ENCODE measurements around a stretch of chr12.

GRCh38 chr12:79935650-79936207 is 832 bp upstream of the PPP1R12A start:
- PRO-cap, result bidirectional peak, plus-strand start at chr12:79935913, minus-strand start at chr12:79935820

GRCh38 chr12:80053036-80053416 is 46.3 kb upstream of the OTOGL start:
- PRO-cap, result no peak

GRCh38 chr12:80513322-80513588 is 69.2 kb downstream of the PTPRQ start:
- PRO-cap, result no peak

GRCh38 chr12:80777623-80778763 is 61.3 kb downstream of the MYF5 start:
- PRO-cap, result no peak

GRCh38 chr12:81297534-81298063 is 219.7 kb downstream of the ACSS3 start:
- PRO-cap, result no peak

- PRO-cap, result no peak
These were observed 110.2 kb downstream of the METTL25 start for GRCh38 chr12:82468417-82468974.

DNA sequence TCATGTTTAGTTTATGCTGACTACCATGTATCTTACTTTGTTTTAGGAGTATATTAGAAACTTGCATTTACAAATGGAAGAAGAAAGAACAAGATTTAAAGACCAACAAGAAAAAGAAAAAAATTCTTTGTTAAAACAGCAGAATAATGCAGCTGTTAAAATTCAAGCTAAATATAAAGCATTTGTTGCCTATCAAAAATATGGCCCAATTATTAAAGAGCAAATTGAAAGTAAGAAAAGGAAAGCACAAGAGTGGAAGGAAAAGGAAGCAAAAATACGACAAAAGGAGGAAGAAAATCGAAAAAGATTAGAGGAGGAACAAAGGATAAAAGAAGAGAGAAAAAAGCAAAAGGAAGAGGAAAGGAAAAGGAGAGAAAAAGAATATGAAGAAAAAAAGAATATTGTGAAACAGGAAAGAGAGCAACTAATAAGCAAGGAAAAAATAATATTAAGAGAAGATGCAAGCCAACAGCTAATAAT is 19.4 kb downstream of the LRRIQ1 start:
- PRO-cap, result no peak

DNA sequence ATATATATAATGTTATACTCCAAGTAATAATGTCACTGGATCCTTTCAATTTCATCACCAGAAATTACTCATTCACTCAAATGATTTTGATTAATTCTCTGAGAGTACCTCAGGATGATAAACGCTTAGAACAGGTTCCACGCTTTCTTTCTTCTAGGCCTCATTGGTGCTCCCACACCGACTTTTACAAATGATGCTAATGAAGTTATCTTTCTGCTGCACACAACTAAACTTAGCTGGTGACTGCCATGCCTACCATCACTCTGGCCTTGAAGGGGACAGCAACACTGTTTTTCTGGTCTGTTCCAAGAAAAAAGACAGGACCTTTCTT is 100.1 kb downstream of the RASSF9 start:
- PRO-cap, result no peak

GRCh38 chr12:85805284-85806063 is 30.7 kb downstream of the RASSF9 start:
- PRO-cap, result unidirectional peak, minus-strand start at chr12:85805775

DNA sequence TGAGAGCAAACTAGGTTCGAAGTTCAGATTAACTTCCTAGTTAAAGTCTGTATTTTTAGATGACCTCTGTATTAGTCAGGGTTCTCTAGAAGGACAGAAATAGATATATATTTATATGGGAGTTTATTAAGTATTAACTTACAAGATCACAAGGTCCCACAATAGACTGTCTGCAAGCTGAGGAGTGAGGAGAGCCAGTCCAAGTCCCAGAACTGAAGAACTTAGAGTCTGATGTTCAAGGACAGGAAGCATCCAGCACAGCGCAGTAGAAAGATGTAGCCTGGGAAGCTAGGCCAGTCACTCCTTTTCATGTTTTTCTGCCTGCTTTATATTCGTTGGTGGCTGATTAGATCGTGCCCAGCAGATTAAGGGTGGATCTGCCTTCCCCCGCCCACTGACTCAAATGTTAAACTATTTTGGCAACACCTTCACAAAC is 223.1 kb downstream of the C12orf50 start:
- PRO-cap, result no peak

DNA sequence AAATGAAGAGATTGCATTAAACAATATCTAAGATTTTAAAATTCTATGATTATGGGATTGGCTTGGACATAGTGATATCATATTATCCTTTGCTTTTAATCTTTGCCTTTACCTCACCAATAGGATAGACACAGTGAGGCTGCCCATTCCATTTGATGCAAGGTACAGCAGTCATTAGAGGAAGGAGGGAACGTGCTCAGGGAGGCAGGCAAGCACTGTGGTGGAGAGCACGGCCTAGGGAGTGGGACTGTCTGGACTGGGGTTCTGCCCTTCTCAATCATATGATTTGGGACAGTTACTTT is 154.9 kb downstream of the KITLG start:
- PRO-cap, result no peak

GRCh38 chr12:89160492-89161206 is 191.7 kb downstream of the DUSP6 start:
- PRO-cap, result no peak

DNA sequence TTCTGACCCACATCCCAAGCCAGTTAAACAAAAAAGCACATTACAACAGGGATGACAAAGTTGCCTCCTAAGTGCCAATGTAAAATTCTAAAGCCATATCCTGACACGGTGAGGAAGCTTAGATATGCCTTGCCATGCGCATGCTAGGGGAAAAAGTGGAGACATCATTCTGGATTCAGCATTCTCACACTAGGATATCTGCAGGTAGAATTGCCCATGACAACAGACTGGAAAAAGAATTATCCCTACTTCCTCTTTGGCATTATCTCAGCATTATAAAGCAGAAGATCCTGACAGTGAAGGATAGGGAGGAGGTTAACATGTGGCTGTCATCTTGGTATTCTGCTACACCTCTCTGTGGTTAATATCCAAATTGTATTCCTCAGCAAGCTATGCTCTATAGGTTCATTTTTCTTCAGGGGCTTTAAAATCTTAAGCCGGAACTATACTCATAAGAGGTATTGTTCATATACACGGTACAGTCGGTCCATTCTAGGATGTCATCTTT is 4.9 kb downstream of the DUSP6 start:
- PRO-cap, result no peak

DNA sequence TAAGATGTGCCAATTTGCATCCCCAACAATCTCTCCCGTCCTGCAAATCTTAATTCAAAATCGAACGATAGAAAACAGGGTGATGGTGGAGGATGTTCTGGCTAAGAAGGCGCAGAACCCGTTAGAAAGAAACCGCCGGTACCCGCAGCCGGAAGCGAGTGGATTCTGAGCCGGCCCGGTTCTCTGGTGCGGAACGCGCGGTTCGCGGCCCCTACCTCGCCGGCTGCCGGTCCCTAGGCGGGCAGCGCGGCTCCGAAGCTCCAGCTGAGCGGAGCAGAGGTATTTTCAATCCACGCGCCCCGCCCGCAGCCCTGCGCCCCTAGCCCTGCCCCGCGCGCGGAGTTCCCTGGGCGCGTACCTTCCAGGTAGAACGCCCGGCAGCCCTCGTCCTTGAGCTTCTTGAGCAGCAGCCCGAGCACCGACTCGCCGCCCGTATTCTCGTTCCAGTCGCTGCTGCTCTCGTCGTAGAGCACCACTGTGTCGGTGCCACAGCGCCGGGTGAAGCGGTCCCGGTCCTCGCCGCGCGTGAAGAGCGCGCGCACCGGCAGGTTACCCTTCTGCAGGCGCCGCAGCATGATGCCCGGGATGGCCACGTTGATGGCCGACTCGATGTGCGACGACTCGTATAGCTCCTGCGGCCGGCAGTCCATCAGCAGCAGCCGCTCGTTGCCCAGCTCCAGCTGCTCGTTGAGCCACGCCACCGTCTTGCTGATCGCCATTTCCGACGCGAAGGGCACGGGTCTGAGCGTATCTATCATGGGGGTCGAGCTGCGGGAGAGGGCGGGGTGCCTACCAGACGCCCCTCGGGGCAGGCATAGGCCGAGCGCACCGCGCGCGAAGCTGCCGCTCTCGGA is 792 bp downstream of the DUSP6 start:
- PRO-cap, result no peak

DNA sequence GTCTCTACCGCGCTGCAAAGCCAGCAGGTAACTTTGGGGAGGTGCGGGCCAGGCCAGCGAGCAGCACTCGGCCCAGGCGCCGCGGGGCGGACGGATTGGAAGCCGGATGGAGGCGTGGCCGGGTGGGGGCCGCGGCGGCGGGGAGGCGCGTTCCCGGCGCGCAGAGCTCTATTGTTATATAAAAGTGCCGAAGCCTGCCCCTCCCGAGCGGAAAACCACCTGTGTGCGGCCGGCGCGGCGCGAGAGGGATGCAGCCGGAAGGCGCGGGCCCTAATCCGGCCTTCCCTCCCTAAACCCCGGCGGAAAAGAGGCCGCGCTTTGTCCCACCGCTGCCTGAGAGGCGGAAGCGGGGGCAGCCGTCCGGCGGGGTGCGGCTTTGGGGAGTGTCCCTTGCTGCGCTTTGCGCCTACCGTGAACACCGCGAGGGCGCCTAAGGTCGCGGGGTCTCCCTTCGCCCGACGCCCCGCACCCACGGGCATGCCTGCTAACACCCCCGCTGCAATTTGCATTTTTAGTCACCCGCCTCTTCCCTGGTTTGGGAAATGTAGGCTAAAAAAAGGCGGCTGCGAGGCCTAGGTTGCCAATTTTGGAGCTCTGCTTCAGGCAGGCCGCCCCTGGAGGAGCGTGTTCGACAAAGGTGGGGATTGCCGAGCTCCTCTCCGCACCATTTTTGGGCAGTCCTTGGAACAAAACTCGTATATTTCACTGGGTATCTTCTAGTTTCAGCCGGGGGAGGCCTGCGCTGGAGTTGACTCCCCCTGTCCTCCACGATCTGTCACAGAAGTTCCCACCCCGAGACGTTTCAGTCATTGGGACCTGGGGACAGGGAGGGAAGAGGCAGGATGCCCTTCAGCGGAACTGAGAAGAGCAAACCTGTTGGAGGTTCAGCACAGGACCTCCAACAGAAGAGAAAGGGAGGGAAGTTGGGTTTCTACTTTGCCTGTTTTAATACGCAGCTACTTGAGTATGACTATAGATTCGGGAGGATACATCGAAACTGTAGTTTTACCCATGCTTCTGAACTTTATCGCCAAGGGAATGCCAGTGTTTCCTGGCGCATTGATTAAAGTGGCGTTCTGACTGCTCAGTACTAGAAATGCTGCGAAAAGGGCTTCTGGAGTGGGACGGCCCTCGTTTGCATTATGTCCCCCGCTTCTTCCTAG is 2.0 kb upstream of the DUSP6 start:
- PRO-cap, result bidirectional peak, plus-strand start at position 210 of the sequence, minus-strand start at position 97 of the sequence; bidirectional peak, plus-strand start at position 634 of the sequence, minus-strand start at position 298 of the sequence

DNA sequence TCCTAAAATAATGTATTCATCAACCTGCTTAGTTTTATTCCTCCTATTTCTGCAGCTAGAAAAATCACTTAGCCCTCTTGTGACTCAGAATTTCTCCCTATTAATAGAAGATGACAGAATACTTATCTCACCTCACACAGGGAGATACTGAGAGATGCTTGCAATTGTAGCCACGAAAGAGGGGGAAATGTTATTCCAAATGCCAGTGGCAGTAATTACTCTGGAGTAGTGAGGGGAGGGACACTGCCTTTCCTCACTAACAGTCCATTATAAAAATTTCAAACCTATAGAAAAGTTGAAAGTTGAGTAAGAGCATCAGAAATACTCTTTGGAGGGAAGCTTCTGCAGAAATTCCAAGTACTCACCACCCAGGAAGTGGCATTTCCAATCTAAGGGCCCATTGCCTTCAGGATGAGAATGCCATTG is 11.8 kb upstream of the DUSP6 start:
- PRO-cap, result bidirectional peak, plus-strand start at position 214 of the sequence, minus-strand start at position 9 of the sequence

DNA sequence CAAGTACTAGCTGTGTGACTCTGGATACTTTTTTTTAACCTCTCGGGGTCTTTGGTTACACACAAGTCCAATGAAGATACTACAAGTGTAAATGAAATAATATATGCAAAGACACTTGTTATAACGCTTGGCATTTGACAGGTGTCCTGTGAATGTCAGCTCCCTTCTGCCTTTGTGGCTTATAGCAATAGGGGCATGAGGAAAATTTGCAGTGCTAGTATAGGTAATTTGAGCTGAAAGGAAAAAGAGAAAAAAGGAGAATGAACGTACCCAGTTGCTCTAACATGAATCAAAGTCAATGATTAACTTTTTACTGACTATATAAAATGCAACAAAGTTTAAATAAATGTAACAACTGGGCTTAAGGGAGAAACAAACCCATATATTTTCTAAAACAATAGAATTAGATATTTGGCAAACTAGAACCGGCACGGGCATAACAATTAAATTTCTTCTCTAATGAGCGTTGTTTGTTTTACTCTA is 25.6 kb upstream of the DUSP6 start:
- PRO-cap, result no peak

- PRO-cap, result no peak
These were observed 73.7 kb downstream of the GALNT4 start for GRCh38 chr12:89450934-89451230.

DNA sequence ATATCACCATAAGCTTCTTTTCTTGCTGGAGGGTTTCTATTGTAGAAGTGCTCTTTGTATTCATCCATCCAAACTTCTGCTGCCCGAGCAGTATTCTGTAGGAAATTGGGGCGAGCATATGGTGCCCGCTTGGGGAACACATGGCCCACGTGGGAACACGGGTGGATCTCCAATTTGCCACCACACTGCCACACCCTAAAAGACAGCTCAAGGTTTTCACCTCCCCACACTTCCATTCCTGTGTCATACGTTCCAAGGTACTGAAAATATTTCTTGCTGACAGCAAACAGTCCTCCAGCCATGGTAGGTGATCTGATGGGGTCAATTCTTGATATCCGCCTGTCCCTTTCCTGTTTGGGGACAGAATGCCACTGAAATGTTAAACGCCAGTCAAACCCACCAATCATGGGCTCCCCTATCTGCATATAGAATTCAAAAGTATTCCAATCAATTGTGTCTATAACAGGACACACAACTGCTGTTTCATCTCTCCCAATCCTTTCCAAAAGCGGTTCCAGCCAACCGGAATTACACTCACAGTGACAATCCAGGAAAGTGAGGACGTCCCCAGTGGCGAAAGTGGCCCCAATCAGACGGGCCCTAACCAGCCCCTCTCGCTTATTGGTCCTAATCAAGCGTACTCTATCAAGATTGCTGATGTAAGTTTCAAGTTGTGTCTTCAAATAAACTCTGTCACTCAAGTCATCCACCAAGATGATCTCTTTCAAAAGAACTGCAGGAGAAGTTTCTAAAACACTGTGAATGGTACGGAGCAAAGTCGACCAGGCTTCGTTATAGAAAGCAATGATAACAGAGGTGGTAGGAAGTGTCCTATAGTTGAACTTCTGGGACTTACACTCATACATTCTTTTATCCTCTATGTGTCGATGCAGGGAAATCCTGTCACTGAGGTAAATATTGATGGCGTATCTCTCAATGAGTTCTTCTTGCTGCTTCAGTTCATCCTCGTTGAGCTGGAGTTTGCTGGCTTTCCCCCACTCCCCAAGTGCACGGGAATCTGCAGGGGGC is 958 bp downstream of the GALNT4 start:
- PRO-cap, result no peak

- PRO-cap, result no peak
These were observed 40.8 kb upstream of the POC1B start for GRCh38 chr12:89566729-89567036.

Measured in cardiac septum (tissue), 1 donor.